Heart (tissue), 3 donors: Measurements from ENCODE around the gene NPDC1.

GRCh38 chr9:137045969-137046354 lies at the start of gene NPDC1:
Gene NPDC1, minus strand, starts transcription at chr9:137046177.
- RAMPAGE, long total RNA, 2 experiments = no peak in any of the 2 experiments

- RAMPAGE, long total RNA, 2 experiments = no peak in any of the 2 experiments
Measured at GRCh38 chr9:137129422-137129601, 9.6 kb upstream of the GRIN1 start.

DNA sequence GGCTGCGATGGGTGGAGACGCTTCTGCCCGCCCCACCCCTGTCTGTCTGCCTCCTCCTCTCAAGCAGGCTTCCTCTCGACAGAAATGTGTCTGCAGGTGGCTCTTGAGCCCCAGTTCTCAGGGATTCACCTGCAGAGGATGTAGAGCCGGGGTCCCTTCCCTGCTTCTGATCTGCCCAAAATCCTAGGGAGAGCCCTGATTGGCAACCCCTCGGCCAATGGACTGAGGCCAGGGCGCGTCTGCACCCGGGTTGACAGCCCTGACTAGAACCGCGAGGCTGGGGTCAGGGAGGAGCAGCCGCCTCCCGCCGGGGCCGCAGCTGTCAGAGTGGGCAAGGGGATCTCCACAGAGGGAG lies 2.5 kb upstream of the GRIN1 start:
- RAMPAGE, long total RNA, 2 experiments = no peak in any of the 2 experiments

DNA sequence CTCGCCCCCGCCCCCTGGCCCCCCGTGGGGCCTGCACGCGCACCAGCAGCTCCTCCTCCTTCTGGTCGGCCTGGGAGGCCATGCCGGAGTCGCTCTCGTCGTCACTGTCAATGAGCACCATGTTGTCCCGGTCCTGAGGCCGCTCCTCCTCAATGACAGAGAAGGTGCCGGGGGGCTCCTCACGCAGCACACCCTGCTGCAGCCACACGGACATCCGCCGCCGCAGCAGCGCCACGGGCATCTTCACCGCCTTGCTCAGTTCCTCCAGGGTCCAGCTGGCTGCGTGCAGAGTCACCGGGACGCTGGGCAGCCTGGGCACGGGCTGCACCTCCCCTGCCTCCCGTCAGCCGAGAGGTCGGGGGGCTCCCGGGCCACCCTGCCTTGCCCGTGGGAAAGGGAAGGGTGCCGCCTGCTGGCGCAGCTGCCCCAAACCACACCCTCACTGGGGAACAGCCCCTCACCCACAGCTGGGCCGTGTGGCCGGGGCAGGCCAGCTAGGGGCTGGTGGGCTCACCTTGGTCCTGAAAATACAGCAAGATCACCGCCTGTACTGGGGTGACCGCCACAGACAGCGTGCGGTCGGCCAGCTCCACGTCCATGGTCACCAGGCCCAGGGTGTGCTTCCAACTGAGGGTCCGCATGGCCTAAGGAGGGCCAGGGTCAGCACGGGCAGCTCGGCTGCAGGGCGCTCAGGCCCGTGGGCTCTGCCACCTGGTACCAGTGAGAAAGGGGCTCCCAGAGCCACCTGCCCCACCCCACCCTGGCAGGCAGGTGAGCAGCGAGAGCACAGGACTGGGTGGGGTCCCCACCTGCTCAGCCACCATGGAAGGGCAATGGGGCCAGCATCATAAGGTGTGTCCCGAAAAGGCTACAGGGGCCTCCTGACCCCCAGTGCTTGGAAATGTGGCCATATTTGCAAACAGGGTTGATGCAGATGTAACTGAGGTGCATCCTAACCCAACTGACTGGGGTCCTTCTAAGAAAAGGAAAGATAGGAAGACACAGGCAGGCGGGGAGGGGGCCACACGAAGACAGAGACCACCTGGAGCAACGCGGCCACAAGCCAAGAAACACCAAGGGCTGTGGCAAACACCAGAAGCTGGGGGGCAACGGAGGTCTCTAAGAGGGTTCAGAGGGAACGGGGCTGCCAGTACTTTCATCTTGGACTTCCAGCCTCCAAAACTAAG lies 3.7 kb upstream of the TMEM210 start:
- RAMPAGE, long total RNA, 2 experiments = no peak in any of the 2 experiments

GRCh38 chr9:137188127-137188383 lies 305 bp downstream of the ANAPC2 start:
- RAMPAGE, long total RNA, 2 experiments = no peak in any of the 2 experiments

GRCh38 chr9:137218654-137219273 lies 1.5 kb downstream of the ENSG00000284976 start:
- RAMPAGE, long total RNA, 2 experiments = no peak in any of the 2 experiments

- RAMPAGE, long total RNA, 2 experiments = start-site peak on the minus strand in 1 of 2 experiments, at chr9:137223371-137223411 at its widest, 21 reads per replicate
Measured at GRCh38 chr9:137223243-137224351, 1.4 kb upstream of the CYSRT1 start.

DNA sequence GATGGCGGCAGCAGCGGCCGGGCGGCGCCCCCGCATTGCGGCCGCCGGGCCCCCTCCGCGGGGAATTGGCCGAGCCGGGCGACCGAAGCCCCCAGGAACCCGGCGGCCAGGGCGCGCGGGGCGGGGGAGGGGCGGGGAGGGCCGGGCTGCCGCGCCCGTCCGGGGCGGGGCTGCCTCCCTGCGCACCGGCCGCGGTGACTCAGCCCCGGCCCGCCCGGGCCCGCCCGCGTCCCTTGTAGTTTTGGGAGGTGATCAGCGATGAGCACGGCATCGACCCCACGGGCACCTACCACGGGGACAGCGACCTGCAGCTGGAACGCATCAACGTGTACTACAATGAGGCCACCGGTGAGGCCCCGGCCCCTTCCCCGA lies 381 bp downstream of the TUBB4B start:
- RAMPAGE, long total RNA, 2 experiments = no peak in any of the 2 experiments

DNA sequence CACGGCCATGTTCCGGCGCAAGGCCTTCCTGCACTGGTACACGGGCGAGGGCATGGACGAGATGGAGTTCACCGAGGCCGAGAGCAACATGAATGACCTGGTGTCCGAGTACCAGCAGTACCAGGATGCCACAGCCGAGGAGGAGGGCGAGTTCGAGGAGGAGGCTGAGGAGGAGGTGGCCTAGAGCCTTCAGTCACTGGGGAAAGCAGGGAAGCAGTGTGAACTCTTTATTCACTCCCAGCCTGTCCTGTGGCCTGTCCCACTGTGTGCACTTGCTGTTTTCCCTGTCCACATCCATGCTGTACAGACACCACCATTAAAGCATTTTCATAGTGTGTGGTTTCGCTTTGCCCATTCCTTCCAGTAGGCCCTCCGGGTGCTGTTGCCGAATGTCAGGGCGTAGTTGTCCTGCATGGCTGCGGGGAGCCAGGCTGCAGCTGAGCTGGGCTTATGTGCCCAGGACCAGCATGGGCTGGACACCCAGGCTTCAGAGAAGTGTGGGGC lies 2.3 kb downstream of the TUBB4B start:
- RAMPAGE, long total RNA, 2 experiments = start-site peak on the minus strand in 1 of 2 experiments, centred at position 276 of the sequence, 15 reads per replicate

DNA sequence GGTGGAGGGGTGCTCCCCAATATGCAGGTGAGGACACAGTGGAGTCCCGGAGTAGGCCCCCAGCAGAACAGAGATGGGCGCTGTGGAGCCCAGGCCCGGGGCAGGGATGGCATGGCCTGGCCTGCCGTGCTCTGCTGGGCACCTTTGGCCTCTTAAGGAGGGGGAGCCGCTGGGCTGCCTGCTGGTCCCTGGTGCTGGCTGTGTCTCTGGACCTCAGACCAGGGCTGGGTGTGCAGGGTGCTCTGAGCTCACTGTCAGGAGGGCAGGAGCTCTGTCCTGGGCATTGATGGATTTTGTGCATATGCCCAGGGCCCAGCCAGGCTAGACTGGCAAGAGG lies 1.6 kb upstream of the NRARP start:
- RAMPAGE, long total RNA, 2 experiments = no peak in any of the 2 experiments

DNA sequence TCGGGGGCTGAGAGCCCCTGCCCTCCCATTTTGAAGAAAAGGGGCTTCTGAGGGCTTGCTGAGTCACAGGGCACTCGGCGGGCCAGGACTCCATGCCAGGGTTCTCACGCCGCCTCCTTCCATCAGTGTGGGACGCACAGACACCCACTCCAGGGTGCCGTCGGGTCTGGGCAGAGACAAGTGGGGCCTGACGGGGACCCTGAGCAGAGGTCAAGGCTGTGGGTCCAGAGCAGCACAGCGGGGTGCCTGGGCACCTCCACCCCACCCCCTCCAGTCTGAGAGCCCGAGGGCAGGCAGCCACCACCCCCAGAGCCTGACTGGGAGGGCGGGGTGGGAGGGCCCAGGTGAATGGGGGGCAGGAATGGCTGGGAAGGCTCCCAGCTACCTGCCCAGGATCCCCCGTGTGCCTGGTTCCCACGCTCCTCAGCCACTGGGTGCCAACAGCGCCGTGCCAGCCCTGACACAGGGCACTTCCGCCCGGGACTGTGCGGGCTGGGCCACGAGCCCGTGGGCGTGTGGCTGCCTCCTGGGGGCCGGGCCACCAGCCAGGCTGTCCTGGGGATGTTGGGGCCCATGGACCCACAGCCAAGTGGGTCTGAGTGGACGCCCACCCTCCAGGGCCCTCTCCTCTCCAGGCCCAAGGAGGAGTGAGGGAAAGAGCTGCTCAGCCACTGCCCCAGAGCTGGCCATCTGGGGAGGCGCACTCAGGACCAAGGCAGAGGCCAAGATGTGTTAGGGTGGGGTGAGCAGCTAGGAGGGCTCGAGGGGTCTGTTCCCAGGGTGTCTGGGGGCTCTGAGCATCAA lies 10.1 kb upstream of the NRARP start:
- RAMPAGE, long total RNA, 2 experiments = no peak in any of the 2 experiments

- RAMPAGE, long total RNA, 2 experiments = no peak in any of the 2 experiments
Measured at GRCh38 chr9:137315495-137316048, 13.5 kb upstream of the NRARP start.

DNA sequence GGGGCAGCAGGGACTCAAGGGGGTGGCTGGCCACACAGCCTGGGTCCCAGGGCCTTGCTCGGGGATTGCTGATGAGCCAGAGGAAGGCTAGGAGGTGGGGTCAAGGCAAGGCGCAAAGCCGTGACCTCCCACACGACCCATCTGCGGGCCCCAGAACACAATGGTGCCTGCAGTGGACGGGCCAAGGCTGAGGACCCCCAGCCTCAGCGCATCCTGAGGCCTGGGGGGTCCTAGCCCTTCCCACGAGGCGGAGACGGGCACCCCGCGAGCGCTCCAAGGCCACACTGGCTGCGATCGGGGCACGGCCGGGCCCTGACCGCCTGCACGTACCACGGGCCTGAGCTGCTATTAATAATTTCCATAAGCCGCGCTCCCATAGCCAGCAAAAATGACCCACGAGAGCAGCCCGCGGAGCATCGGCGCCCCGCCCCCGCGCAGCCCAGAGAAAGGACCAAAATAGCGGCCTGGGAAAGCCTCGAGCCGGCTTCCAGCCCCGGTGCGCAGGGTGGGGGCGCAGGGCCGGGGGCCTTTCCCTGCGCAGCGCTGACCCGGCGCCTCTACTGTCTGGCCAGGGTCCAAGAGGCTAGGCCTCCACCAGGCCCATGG lies 54.6 kb downstream of the EXD3 start:
- RAMPAGE, long total RNA, 2 experiments = no peak in any of the 2 experiments

- RAMPAGE, long total RNA, 2 experiments = no peak in any of the 2 experiments
Measured at GRCh38 chr9:137429360-137429676, 6.1 kb downstream of the NOXA1 start.

- RAMPAGE, long total RNA, 2 experiments = no peak in any of the 2 experiments
Measured at GRCh38 chr9:137455902-137456962, 2.9 kb downstream of the NSMF start.

GRCh38 chr9:137478899-137479560 lies 19.9 kb upstream of the NSMF start:
- RAMPAGE, long total RNA, 2 experiments = no peak in any of the 2 experiments

- RAMPAGE, long total RNA, 2 experiments = no peak in any of the 2 experiments
Measured at GRCh38 chr9:137497837-137498435, 38.8 kb upstream of the NSMF start.

- RAMPAGE, long total RNA, 2 experiments = no peak in any of the 2 experiments
Measured at GRCh38 chr9:137614018-137614863, 4.6 kb upstream of the EHMT1 start.

GRCh38 chr9:137663609-137664316 lies 45.0 kb downstream of the EHMT1 start:
- RAMPAGE, long total RNA, 2 experiments = no peak in any of the 2 experiments

- RAMPAGE, long total RNA, 2 experiments = no peak in any of the 2 experiments
Measured at GRCh38 chr9:137716438-137717211, 97.8 kb downstream of the EHMT1 start.